Placental pericyte (primary cell): ENCODE measurements around a stretch of chr6.

DNA sequence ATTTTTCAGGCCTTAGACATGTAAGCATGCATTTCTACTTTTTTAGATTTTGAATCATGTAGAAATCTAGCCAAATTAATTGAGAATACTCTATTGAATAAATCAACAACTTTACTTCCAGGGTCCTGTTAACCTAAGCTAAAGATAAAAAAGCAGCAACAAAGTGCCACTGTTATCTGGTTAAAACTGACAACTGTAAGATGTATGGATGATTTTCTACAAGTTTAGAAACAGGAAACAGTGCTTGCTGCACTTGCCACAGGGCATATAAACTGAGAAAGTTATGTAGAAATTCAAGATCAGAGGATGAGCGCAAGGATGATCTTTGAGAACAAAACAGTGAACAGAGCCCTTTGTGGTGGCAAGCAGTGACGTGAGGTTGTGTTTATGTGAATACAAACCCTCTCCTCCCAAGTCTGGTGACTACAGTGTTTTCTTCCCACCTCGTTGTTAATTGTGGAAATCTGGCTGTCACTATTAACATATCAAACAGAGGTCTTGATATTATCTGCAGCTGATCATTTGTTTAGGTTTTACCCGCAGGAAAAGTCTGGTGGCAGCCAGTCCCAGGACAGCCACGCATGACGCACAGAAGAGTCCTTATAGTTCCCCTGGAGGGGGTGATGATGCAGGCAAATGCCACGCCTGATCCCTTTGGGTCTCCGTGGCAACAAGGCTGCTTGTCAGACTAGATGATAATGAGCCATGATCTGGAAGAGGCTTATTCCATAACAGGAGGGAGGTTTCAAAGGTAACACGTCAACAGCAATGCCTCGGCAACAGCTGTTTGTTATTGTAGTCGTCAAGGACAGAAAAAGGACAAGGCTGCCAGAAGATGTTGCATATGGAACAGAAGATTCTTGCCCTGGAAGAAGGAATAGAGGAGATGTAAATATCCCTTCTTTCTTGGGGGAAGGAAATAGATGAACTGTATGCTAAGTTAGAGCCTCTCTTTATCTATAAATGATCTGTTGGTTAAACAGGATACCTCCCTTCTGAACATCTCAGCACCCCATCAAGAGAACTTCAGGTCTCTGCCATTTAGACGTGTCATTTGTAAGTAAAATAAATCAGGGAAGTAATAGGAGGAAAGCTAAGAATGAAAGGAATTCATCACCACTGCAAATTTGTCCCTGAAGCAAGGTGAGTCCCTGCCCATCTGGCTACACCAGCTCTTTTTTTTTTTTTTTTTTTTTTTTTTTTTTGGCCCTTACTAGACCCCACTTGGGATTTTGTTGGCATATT lies 42.9 kb upstream of the TNFAIP3 start:
- CAGE, long polyA plus RNA = no peak

- CAGE, long polyA plus RNA = no peak
Measured at GRCh38 chr6:137868406-137868705, 1.3 kb downstream of the TNFAIP3 start.

DNA sequence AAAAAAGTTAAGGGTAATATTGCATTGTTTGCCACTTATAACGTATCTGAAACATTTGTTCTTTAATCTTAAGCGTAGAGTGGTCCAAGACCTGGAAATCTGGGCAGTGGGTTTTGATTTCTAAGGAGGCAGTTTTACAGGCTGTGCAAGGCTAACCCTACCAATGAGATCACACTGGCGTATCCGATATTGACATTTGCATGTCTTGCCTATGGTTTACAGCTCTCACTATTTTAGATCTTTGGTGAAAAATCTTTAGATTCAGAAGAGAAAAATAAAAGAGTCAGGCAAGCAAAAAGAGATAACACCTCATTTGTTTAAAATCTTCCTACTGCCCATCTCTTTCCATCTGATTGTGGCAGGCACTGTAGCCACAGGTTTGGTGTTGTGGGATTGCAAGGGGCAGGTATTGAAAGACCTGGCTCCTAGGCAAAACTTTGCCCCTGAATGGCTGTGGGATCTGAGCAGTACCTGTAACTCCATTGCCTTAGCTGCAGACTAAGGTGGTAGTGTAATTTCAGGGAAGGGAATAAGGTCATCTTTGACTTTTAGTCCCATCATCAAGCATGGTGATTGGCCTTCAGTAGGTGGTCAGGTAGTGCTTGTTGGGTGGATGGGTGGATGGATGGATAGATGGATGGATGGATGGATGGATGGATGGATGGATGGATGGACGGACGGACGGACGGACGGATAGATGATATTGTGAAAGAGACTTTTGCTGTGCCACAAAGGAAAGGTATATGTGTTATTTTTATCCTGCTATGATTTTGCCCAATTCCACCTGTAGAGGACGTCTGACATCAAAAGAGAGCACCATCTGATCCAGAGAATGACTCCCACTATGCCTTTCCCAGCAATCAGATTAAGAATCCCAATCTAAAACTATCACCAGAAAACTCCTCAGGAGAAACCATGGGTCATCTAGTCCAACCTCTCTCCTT lies 1.9 kb downstream of the TNFAIP3 start:
- CAGE, long polyA plus RNA = no peak

DNA sequence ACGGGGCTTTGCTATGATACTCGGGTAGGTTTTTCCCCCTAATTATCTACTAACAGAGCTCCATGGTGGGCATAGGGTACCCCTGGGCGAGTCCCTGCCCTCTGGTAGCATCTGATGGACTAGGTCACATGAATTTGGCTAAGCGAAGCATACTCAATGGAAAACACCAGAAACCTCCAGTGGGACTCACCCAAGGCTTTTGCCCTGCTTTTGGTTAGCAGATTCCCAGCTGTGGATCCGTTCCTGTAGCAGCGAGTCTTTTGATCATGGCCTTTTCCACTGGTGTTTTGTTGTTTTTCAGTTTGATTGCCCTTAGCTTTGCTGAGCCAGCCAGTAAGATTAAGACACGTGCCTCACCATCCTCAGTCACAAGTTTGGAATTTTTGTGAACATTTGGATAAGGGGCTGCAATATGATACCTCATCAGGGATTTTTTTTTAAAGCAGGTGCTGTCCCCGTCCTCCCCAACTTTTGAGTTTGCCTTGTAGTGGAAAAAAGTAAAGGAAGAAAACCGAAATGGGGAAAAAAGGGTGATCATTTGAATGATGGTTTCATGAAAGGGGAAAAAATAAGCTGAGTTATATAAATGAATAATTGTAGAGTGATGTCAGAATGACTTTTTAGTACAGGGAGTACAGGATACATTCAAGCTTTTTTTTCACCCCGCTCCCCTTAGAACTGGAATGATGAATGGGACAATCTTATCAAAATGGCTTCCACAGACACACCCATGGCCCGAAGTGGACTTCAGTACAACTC lies 8.1 kb downstream of the TNFAIP3 start:
- CAGE, long polyA plus RNA = no peak

- CAGE, long polyA plus RNA = no peak
Measured at GRCh38 chr6:137877052-137877647, 10.1 kb downstream of the TNFAIP3 start.

GRCh38 chr6:137975631-137976211 lies 108.7 kb downstream of the TNFAIP3 start:
- CAGE, long polyA plus RNA = no peak

DNA sequence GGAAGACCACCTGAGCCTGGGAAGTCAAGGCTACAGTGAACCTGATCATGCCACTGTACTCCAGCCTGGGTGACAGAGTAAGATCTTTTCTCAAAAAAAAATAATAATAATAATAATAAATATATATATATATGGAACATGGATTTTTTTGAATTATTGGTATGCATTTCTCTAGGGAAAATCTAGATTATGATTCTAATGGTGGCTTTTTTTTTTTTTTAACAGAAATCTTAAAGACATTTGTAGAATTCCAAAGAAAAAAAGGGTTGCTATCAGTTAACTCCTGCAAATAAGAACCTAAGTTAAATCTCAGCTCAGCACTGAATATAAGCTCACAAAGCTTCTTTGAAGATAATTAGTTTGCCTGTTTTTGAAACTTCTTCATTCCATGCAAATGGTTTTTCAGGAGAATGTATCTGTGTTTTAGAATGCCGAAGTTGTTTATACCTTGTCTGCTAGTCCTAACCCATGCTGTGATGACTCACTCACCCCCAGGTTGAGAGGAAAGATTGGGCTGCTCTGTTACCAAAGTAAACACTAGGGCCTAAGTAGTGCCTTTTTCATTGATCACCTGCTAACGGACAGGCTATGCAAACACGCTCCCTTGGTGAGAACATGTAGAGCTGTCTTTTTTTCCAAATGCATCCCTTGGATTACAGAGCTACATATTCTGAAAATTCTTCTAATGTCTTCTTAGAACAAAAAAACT lies 20.9 kb downstream of the PERP start:
- CAGE, long polyA plus RNA = no peak

DNA sequence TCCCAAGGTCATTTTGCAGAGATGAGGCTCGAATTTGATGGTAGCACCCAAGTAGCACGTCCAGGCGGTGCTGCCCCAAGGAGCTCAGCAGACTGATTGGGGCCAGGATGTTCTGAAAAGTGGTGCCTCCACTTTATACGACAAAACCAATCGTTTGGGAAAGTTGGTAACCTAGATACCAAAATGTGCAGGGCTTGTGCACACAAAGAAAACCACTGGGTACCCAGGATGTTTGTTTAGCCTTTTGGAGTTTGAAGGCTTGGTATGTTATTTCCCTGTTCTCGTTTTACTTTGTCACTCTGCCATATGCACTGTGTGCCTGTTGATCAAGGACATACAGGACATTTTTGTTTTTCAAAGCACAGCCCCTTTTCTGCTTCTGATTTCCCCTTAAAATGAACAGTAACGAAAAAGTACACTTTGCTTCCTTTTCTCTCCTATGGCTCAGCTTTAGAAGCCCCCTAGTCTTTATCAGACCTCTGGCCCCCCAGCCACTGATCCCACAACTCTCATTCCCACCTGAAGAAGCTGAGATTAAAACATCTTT lies 40.8 kb upstream of the PBOV1 start:
- CAGE, long polyA plus RNA = no peak

GRCh38 chr6:138404617-138405377 lies 774 bp downstream of the HEBP2 start:
- CAGE, long polyA plus RNA = no peak

DNA sequence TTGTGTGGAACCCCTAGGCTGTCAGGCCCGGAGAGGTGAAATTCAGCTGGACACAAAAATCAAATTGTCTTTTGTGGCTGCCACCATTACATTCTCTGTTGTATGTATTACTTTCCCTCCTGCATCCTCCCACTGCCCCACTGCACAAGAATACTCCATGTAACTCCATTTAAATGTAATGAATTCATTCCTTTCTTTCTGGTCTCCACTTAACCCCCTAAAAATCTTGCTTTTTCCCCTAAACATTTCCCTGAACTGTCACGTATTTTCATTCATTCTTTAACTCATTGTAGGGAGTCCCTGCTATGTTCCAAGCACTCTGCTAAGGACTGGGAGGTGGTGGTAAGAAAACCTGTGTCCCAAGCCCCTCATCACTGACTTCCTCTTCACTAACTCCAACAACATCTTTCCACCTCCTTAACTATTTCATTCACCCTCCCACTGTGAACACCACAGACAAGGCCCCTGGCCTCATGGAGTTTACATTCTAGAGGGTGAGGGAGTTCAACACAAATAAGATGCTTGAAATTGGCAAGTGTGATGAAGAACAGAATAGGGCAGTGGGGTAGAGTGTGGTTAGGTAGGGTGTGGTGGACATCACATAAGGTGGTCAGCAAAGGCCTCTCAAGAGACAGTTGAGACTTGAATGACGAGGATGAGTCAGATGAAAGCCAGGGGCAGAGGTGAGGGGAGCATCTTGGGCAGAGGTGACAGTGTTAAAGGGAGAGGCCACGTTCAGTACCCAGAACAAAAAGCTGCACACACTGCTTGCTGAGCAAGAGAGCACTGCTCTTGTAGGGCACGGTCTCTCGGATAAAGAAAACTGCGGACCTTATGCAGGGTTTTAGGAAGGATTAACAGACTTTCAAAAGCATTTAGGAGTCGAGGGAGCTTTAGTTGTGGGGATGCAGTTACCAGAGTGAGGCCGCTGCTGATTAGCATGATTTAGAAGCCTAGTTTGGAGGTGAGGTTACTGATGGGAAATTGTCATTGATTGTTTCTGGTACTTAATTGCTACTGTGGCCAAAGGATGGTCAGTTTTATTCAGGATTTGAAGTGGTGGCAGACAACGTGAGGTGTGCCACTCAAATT lies 9.8 kb downstream of the HEBP2 start:
- CAGE, long polyA plus RNA = no peak

DNA sequence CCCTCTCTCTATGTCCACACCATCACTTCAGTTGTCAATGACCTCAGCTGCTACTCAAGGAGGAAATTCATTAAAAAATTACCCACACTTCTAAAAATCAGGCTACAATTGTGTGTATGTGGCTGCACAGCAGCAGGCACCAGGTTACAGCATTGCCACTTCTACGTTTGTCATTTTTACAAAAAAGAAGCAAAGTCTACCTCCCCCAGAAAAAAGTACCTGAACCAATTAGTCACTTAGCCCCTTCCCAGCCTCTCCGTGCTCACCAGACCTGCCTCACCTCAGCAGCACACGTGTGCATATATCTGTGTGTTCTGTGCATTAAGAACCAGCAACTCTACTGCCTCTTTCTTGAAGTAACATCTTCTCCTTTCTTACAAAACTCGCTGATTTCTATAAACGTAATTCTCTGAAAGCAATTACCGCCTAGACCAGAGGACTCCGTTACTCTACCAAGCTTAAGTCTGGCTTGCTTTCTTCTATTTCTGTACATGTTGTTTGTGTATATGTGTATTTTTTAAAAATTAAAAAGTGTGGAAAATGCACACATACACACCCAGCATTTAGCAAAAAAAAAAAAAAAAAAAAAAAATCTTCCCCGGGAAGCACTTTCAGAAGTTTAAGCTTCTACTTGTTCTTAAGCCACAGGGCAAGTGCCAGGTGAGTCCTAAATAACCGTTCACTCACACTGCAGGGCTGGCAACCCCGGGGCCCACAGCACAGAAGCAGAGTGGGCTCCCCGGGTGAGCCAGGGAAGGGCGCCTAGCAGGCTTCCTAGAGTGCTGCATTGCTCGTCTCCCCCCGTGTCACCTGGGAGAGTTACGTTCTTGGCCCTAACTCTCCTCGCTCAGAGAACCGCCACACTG lies 19.5 kb downstream of the HEBP2 start:
- CAGE, long polyA plus RNA = no peak

GRCh38 chr6:138433545-138434195 lies 29.6 kb downstream of the HEBP2 start:
- CAGE, long polyA plus RNA = no peak

DNA sequence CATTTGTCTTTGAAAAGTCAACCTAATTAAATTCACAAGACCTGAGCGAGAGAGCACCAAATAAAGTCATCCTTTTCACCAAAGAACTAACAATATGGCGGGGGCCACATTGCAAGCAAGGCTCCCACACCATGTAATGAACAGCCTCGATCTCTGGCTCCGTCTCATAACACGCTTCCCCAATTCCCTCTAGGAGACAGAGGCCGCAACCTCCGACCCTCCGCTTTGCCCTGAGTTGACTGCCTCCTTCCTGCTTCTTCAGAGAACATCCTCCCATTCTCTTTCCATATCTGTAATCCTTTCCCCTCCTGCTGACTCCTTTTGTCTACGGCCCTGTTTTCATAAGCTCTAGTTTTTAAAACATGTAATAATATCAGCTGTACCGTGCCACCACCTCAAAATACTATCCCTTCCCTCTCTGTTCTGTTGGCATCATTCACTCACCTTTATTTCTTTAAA lies 13.4 kb downstream of the NHSL1 start:
- CAGE, long polyA plus RNA = no peak

GRCh38 chr6:138499807-138500519 lies 669 bp upstream of the NHSL1 start:
- CAGE, long polyA plus RNA = no peak

DNA sequence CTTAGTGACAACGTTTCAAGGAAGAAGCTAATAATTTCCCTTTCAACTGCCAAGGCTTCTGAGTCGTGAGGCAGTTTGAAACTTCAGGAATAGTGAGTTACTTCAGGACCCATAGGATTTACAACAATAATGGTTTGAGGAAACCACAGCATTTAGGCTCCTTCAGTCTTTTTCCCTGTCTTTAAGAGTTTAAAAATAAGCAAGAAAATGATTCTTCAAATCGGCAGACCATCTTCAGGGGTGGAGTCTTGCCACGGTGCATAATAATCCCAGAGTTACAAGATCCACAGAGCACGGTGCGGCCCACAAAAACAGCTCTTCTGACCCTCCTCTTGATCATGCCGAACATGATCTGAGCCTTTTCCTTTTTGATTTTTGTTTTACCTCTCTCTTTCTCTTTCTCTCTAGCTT lies 55.5 kb upstream of the NHSL1 start:
- CAGE, long polyA plus RNA = no peak

- CAGE, long polyA plus RNA = no peak
Measured at GRCh38 chr6:138560075-138560930, 61.0 kb upstream of the NHSL1 start.

DNA sequence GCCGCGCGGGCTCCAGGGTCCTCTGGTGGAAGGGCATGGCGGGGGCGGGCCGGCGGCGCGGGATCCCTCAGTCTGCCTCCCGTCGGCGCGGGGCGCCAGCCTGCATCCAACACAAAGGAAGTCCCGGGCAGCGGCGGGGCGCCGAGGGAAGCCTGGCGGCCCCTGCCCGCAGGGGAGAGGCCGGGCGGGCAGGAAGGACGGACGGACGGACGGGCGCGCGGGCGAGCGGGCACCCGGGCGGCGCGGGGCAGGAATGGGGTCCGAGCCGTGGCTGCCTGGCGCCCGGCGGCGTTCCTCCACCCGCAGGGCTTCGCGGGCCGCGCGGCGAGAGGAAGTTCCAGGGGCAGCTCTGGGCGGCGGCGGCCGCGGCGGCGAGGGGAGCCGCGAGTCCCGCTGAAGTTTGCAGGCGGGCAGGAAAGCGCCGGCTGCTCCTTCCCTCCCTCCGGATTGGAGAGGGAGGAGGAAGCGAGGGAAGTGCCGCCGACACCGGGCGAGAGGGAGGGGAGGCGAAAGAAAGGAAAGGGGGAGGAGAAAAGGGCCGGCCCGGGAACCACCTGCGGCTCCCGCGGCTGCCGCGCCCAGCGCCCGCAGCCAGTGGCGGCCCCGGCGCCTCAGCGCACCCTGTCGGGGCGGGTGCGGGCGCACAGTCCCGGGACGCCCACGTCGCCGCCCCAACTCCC lies 80.7 kb upstream of the CCDC28A start:
- CAGE, long polyA plus RNA = no peak

- CAGE, long polyA plus RNA = no peak
Measured at GRCh38 chr6:139030577-139030991, 2.0 kb downstream of the ABRACL start.

- CAGE, long polyA plus RNA = no peak
Measured at GRCh38 chr6:139136887-139137444, 2.1 kb downstream of the HECA start.

- CAGE, long polyA plus RNA = no peak
Measured at GRCh38 chr6:139153894-139154856, 19.3 kb downstream of the HECA start.